Measurements from ENCODE around the genes GSC2, SLC25A1 and SEPTIN5.

DNA sequence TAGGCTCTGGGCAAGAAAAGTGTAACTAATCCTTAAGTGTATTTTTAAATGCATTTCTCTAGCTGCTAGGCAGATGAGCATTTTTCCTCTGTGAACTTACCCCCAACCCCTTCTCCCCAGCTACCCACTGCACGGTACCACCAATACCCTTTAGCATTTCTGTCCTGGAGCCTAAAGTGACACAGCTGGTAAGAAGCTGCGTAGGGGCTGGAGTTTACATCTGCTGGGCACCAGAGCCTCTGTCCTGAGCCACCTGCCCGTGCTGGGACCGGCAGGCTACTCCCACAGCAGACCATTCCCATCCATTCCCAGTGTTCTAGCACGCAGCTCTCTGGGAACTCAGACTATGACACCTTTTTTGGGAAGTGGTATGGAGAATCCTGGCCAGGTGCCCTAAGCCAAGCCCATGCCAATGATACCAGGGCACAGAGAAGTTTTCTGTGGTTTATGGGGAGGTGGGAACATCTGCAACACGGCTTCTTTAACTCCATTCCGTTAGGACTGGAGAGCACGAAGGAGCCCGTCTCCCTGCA, 2.5 kb downstream of the TUBA8 start:
- PRO-cap: no peak

DNA sequence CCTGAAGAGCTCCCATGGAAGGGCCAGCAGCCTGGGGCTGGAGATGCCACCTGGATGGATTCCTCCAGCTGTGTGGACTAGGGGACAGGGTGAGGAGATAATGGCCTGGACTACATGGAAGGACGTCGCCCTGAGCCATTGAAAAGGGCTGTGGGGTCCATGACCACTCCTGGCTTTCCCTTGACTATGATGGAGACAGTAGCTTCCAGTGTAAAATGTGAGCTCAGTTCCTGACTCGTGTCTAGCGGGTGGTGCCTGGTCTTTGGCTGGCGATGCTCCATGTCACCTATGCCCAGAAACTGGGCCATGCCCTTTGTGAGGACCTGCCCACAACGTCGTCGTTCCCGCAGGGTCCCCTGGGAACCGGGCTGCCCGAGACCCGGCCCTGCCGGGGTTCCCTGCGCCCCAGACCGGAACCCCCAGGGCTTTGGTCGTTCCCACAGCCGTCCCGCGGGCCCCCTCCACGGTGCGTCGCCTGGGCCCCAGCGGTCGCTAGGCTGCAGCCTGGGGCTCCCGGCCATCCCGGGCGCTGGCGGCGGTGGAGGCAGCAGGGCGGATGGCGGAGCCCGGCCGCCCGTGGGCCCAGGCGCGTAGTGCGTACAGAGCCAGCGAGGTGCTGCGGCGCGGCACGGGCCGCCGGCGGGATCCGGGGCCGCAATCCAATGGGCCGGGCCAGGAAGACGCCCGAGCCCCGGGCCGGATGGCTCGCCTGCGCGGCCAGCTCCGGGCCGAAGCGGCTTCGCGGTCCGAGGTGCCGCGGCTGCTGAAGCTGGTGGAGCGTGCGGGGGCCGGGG, 93.0 kb downstream of the DGCR2 start:
- PRO-cap: no peak

DNA sequence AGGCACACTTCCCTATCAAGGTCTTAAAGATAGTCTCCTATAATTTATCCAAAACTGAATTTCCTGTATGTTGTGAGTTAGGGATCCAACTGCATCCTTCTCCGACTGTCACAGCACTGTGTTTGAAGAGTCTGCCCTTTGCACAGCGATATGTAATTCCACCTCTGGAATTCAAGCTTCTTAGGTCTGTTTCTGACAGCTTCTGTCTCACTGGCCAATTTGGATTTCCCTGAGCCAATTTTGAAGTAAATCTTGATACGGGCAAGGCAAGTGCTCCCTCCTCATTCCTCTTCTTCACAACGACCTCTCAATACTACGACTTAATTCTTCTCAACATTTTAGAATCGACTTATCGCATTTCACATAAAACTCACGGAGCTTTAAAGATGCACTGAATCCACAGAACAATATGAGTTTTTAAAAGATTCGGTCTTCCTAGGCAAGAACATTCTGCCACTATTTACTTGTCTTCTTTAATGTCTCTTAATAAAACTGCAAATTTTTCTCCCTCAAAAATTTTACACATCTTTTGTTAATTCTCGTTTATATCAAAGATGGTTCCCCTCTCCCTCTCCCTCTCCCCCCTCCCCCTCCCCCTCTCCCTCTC, 39.0 kb downstream of the DGCR2 start:
- PRO-cap: no peak

DNA sequence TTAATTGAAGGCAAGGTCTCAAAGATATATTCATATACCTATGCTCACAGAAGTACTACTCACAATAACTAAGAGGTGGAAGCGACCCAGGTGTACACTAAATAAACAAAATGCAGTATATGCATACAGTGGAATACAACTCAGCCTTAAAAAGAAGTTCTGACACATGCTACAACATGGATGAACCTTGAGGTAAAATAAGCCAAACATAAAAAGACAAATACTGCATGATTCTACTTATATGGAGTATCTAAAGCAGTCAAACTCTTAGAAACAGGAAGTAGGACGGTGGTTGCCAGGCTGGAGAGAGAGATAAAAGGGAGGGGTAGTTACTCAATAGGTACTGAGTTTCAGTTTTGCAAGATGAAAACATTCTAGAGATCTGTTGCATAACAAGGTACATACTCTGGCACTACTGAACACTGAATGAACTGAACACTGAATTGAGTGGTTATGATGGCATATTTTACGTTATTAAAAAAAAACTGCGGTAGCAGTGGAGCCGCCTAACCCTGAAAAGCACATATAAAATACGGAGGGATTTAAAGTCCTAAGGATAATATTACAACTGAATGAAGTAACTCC, 12.8 kb downstream of the DGCR2 start:
- PRO-cap: no peak

DNA sequence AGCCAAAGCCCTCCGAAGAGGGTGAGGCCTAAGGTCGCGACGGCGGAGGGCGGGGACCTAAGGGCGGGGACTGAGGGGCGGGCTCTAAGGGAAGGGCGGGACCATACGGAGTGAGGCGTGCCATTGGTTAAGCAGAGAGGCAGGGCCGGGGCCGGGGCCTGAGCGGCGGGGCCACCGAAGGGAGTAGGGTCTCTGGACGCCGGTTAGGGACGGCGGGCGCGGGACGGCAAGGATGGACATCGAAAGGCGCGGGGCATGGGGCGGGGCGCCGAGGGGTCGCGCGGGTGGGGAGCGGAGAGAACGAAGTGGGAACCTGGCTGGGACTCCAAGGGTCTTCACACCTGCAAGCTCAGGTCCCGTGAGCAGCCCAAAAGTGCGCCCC, 293 bp upstream of the DGCR2 start:
- PRO-cap: bidirectional peak, plus-strand start at position 206 of the sequence, minus-strand start outside the sequence

DNA sequence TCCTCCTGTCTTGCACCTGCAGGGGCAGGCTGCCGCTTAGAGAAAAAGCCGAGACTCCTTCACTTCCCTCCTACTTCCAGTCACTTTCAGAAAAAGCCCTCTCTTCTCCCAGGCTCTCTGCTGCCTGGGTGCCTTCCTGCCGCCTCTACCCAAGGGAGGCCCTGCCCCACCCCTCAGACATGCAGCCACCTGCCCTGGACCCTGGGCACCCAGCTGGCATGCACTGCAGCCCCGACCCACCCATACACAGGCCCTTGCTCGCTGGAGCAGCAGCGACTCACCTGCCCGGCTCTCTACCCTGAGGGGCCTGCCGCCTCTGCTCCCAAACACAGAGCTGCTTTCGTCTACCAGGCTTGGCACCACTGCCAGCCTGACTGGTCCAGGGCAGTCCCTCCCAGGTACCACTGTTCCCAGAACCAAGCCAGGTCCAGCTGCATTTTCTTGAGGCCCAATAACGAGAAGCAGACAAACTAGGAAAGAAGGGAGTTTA, 1.3 kb upstream of the TSSK2 start:
- PRO-cap: no peak

- PRO-cap: no peak
These were observed at the start of gene GSC2 for GRCh38 chr22:19150219-19150496. Gene GSC2, minus strand, starts transcription at chr22:19150292.

DNA sequence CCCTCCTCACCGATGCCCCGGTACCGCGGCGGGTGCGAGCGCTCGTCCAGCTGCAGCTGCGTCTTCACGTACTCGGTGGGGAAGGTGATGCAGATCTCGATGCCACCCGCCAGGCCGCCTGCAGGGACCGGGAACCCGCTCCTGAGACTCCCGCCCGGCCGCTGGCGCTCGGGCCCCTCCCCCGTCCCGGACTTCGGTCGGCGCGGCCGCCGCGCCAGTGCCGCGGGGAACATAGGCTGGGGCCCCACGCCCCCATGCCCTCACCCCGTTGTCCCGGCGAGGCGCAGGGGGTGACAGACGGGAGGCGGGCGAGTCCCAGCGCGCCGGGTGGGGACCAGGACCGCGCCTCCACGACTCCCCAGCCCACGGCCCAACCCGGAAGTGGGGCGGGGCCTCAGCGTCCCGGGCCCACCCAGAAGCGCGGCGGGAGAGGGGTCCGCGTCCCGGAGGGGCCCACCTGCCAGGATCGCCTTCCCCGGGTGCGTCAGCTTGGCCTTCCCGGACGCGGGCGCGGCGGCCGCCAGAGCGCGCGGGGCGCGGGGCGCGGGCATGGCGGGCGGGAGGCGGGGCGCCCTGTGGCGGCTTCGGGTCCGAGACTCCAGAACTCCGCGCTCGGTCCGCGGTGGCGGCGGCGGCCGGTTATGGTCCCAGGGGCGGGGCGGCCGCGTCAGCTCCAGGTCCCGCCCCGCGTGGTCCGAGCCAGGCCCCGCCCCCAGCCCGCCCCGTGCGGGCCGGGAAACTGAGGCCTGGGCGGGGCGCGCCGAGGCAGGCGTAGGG, at the start of gene SLC25A1:
TSS of gene SLC25A1 (minus strand) at position 614 of the 777 bp plus-strand sequence.
- PRO-cap: unidirectional peak, plus-strand start at position 217 of the sequence; bidirectional peak, plus-strand start outside the sequence, minus-strand start at position 627 of the sequence

- PRO-cap: no peak
These were observed 69.7 kb downstream of the HIRA start for GRCh38 chr22:19361400-19362602.

DNA sequence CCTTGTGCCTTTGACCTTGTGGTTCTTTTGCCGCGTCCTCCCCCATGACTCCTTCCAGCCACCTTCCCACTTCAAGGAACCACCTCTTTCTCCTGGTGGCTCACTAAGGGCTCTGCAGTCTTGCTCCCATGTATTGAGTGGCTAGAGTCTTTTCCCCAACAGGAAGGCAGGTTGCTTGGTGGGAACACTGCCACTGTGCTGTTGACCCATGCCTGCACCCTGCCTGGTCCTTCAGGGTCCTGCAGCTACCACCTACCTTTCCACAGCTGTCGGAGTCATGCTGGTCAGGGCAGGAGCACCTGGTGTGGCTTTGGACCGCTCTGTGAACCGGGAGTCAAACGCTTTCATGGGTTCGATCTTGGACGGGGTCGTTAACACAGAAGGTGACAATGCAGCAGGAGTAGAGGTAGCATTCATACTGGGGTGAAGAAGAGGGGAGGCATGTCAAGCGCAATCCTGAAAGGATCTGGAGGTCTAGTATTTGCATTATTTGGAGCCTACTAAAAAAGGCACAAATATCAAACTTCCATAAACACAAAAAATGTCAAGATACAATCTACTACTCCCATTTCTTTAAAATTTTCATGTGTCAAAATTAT, 56.1 kb downstream of the HIRA start:
- PRO-cap: no peak

- PRO-cap: no peak
These were observed 3.9 kb upstream of the C22orf39 start for GRCh38 chr22:19451023-19452203.

DNA sequence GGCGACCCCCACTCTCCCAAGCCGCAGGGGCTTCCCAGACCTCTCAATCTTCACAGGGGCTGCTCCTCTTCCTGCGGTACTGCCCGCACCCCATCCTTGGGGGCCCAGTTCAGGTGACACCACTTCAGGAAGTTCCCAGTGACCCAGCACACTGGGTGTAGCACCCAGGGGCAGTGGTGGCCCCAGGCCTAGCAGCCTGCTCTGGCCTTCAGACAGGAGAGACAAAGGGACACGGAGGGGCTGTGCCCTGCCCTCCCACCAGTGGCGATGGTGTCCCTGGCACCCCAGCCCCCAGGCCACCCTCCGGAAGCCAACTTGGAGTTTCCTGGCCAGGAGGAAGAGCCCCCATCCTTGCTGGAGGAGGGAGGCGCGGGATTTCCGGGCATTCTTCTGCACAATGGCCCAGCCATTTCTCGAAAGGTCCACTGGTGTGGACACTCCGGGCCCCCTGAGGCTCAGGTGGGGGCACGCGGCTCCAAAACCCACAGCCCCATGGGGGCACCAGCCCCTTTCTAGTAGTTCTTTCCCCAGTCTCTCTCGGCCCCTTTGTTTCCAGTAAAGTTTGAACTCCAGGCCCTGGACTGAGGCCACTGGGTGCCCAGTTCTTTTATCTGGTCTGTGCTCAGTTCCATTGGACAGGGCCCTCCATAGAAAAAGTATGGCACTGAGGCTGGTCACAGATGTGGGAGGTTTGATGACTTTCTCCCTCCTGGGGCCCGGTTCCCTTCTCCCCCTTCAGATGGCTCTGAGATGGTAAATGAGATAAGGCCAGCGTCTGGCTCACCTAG, 1.1 kb upstream of the CLDN5 start:
- PRO-cap: no peak

- PRO-cap: no peak
These were observed 20.0 kb upstream of the CLDN5 start for GRCh38 chr22:19544026-19544715.

DNA sequence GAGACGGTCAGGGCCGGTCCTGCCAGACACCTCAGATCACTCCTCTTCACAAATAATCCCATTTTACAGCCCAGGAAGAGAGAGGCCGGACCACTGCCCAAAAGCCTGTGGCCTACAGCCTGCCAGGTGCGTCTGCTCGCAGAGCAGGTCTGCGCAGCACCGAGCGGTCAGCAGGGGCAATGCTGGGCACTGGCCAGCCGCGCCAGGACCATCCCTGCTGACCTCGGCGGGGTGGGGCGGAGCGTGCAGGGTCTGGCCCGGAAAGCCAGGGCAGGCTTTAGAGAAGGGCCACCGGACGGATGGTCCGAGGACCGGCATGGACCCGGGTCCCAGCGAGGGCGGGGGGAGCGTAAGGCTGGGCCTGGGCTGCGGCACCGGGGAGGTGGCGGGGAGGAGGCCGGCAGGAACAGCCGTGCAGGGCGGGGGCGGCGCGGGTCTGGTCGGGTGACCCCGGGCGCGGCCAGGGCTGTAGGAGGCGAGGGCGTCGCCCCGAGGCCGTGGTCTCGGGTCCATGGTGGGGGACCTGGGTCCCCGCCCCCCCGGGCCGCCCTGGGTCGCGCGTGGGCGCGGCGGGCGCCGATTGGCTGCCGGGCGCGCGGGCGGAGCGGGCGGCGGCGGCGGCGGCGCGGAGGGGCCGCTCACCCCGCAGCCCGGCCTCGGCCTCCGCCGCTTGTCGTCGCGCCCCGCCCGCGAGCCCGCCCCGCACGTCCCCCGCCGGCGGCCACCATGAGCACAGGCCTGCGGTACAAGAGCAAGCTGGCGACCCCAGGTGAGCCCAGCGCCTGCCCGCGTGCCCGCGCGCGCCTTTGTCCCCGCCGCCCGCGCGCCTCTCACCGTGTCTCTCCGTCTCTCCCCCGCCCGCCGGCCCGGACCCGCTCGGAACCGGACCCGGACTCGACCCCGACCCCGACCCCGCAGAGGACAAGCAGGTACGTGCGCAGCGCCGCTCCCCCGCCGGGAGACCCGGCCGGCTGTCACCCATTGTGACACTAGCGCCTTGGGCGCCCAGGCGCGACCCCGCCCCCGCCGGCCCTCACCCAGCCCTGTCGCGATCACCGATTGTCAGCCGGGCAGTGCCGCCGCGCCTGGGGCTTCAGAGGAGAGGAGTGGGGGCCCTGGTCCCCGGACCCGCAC, at the start of gene SEPTIN5:
TSS of gene SEPTIN5 (plus strand) at position 641 of the 1,134 bp plus-strand sequence.
- PRO-cap: no peak

- PRO-cap: no peak
These were observed 4.4 kb upstream of the GP1BB start for GRCh38 chr22:19718905-19719428.

GRCh38 chr22:19758371-19759004, 2.1 kb upstream of the TBX1 start:
- PRO-cap: no peak

- PRO-cap: unidirectional peak, minus-strand start at chr22:19767453
These were observed 6.4 kb downstream of the TBX1 start for GRCh38 chr22:19766833-19767581.

DNA sequence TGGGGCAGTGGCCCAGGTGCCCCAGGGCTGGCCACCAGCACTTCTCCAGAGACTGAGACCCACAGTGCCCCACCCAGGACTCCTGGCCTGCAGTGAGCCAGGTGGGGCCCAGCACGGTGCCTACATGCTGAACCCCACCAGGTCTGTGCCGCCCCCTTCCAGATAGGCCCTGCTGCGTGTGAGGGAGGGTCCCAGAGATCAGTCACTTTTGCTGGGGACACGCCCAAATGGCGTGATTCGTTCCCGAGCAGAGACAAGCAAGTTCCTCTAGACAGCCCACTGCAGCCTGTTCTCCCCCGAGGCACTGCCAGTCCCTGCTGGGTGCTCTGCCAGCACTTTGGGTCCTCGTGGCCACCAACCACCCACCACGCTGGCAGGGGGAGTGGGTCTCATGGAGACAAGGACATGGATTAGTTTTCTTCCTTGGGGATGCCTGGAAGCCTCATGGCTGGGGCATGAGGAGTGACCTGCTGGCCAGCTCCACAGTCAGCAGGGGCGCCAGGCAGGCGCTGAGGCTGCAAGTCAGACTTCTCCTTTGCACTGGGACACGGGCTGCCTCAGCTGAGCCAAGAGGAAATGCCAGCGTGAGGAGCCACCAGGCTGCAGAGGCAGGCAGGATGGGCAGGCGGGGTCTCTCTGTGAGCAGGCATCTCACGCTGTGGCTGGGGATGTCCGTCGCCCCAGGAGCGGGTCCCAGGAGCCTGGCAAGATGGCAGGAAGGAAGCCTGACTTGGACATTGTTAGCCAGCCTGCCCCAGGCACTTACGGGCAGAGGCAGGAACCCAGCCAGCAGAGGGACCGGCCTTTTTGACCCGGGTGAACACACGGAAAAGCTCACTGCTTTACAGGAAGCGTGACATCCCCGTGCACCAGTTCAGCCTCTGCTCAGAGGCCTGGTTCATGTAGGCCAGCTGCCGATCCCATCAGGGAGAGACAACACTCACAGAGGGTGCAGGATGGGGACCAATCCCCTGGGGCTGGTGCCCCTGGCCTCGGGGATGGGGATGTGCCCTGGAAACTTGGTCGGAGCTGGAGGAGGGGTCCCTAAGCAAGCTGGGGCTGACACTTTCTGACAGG, 10.3 kb downstream of the GNB1L start:
- PRO-cap: no peak

GRCh38 chr22:19877870-19878588, 23.4 kb upstream of the GNB1L start:
- PRO-cap: no peak

GRCh38 chr22:19891411-19892530, 37.1 kb upstream of the GNB1L start:
- PRO-cap: bidirectional peak, plus-strand start at chr22:19891754, minus-strand start at chr22:19891709; bidirectional peak, plus-strand start at chr22:19892148, minus-strand start at chr22:19892051